Cardiac ventricle fibroblast (primary cell): ENCODE measurements around a stretch of chr11.

GRCh38 chr11:12054049-12054392 is 45.6 kb upstream of the DKK3 start:
- RAMPAGE, long total RNA: no peak

GRCh38 chr11:12114133-12115370 is 4.2 kb downstream of the MICAL2 start:
- RAMPAGE, long total RNA: no peak

DNA sequence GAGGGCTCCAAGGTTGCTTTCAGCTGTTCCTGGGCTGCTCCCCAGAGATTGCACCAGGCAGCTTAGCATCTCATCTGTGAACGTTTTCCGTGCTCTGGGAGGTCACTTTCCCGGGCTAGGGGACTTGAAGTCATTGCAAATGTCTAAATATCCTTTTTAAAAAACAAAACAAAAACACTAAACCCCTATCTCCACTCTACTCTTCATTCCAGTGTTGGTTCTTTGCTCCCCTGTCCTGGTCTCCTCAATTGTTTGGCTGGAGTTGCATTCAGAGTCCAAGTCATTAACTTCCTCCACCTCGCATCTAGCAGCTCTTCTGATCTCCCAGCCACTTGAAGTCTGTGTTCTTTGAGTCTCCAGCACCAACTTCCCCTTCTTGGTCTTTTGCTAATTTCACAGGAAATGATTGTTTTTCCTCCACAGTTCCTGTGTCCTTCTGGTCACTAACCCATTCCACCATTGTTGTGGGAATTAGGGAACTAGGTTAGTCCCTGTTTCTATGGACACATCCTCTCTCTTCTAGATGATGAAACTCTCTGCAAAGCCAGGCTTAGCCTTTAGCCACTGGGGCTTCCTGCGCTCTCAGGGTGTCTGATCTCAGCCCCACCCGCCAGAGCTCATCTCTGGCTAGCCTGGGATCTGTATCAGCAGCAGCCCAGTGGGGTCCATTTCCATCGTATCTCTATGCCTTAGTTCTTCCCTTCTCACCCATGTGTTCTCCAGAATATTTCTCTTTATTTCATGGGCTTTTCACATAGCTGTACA is 14.3 kb downstream of the MICAL2 start:
- RAMPAGE, long total RNA: no peak

DNA sequence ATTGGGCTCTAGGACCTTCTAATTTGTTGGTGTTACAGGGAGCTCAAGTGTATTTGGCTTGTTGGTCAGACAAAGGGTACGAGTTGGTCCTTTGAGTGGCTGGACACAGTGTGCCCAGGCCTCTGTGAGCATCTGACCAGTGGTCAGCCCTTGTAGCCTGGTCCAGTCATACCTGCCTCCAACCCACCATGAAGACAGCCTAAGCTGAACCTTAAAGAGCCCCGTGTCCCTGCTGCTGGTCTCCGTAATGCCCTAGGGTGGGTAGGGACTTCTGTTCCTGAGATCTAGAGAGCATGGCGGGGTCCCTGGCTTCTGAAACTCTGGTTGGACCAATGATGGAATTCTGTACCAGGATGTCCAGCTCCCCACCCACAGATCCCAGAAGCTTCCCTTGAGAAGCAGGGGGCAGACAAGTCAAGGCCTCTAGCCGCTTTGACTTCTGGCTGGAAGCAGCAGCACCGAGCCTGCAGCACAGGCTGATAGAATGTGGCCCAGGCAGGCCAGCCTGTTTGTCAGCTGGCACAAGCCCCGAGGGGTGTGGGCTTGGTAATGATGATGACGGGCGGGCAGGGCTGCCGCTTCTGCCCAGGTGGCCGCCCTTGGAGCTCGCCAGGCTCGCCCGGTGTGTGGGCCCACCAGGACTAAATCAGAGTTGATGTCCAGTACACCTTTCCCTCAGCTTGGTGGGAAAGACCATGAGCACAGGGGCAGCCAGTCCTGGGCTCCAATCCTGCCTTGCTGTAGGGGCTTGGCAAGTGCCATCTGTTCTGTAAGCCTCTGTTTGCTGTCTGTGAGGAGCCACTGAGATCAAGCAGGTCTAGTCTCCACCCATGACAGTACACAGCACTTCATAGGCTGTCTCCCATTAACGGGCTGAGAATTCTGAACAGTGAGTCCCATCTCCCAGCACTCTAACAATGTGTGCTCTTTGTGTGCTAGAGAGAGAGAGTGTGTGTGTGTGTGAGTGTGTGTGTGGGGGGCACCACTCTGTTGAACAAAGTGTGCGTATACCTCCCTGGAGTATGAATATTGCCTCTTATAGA is 26.6 kb downstream of the MICAL2 start:
- RAMPAGE, long total RNA: no peak

- RAMPAGE, long total RNA: no peak
Measured at GRCh38 chr11:12215917-12216615, 105.7 kb downstream of the MICAL2 start.

DNA sequence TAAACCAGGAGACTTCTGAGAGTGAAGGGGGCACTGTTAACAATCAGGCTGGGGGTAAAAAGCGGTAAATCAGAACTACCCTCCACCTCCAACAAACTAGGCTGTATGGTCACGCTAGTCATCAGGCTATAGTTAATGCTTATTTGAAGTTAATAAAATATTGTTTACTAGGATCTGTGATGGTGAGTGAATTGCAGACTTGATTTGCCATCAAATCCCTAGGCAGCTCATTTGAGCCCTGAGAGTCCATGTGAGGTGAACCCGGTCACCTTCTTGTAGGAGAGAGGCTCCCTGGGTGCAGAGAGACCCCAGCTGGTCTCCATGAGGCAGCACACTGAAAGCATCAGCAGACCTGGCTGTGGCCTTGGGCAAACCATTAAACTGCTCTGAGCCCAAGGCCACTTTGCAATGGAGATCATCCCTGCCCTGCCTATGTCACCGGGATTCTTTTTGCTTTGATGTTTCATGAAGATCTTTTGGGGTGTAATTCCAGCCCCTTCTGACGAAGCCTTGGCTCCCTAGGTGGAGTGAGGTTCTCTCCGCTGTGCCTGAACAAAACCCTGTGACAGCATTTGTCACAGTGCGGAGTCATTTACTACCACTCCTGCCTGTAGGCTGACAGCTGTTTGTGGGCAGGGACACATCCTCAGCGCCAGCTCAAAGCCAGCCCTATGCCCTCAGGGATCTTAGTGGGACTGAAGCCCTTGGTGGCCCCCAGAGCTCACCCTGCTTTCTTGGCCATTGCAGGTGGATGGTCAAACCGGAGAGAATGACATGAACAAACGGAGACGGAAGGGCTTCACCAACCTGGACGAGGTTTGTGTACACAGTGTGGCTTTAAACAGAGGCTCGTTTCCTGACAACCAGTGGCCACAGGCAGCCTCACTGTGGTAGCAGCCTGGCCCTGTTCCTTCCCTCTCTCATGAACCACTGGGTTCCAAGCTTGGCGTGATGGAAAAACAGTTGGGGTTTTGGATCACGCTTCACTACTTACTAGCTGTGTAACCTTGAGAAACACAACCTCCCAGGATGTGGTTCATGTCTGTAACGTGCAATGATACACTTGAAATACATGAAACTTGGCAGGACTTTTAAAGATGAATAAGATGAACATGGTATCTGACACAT is 125.4 kb downstream of the MICAL2 start:
- RAMPAGE, long total RNA: no peak

- RAMPAGE, long total RNA: no peak
Measured at GRCh38 chr11:12239833-12240463, 129.6 kb downstream of the MICAL2 start.

- RAMPAGE, long total RNA: no peak
Measured at GRCh38 chr11:12248330-12248869, 129.0 kb upstream of the PARVA start.

DNA sequence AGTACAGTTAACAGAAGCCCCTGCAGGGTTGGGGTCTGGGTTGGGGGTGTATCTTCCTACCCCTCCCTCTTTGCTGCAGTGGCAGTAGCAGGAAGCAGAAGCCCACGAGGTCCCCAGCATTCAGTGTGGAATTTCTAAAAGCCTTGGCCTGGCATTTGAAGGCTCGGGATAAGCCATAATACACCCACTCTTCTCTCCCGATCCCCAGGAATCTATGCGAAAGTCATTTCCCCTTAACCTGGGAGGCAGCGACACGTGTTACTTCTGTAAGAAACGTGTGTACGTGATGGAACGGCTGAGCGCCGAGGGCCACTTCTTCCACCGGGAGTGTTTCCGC is 120.8 kb upstream of the PARVA start:
- RAMPAGE, long total RNA: no peak

DNA sequence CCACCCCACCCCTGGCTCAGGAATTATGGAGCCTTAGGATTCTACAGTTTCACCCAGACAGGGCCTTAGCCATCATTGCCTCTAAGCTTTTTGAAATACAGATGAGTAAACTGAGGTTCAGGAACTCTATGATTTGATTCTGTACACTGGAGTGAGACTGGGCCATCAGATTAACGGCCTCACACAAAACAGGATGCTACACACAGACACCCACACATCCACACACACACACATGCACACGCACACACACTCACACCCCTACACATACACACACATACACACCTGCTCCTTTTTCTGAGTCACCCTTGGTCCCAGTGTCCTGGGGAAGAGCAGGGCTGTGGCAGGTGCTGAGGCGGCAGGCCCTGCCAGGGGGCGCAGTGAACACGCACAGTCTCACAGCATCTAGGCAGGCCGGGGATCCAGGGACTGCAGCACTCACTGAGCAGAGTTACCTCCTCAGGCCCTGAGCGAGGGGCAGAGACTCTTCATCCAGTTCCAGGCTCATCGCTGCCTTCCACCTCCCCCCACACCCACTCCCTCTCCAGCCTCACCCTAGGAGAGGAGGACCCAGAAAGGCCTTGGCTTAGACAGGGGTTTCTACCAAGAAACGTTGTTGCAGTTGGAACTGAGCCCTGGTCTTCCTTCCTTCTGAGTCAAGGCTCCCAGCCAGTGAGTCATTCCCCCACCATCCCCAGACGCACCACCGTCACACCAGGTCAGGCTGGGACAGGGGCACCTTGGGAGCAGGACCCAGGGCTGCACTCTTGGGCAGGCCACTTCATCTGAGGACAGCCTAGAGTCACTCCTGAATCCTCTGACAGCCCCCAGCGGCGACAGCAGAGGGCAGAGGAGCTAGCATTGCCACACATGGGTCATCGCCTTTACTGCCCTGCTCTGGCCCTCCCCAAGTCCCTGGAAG is 89.7 kb upstream of the PARVA start:
- RAMPAGE, long total RNA: no peak

- RAMPAGE, long total RNA: no peak
Measured at GRCh38 chr11:12388151-12388698, 10.9 kb downstream of the PARVA start.

GRCh38 chr11:12416401-12416909 is 39.1 kb downstream of the PARVA start:
- RAMPAGE, long total RNA: no peak

DNA sequence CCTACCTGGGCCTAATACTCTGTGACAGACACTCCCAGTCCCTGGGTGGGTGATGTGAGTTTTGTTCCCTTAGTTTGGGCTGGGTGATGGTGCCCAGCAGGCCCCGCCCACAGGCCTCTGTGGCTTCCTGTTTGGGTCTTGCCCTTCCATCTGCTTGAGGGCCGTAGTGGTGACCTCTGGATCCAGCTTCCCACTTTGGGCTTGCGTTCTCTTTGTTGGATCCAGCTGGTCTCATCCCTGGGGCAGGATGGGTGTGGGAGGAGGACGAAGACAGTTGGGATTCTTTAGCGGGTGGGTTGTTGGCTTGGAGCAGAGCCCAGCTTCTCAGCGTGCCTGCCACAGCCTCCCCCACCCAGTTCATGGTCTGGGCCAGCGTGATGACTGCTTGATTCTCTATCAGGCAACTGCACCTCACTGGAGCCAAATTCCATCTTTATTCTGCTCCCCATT is 40.9 kb downstream of the PARVA start:
- RAMPAGE, long total RNA: no peak

- RAMPAGE, long total RNA: no peak
Measured at GRCh38 chr11:12673662-12674212, 484 bp upstream of the TEAD1 start.

- RAMPAGE, long total RNA: no peak
Measured at GRCh38 chr11:12781667-12782427, 107.6 kb downstream of the TEAD1 start.

DNA sequence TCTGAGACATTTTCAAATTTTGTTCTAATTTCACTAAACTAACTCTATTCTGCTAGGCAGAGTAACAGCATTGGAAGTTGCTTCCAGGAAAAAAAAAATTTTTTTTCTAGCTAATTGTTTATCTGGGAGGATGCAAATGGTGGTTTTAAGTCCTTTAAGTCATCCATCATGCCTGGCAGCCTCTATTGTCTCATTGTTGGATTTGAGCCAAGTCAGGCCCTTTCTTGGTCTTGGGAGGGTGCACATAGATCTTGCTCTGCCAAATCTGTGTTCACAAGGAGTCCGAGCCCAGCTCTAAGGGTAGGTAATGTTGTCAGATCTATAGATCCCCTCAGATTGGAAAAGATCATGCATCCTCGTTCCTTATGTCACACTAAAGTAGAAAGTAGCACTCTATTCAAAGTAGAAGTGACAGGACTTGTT is 166.2 kb upstream of the RASSF10 start:
- RAMPAGE, long total RNA: no peak

DNA sequence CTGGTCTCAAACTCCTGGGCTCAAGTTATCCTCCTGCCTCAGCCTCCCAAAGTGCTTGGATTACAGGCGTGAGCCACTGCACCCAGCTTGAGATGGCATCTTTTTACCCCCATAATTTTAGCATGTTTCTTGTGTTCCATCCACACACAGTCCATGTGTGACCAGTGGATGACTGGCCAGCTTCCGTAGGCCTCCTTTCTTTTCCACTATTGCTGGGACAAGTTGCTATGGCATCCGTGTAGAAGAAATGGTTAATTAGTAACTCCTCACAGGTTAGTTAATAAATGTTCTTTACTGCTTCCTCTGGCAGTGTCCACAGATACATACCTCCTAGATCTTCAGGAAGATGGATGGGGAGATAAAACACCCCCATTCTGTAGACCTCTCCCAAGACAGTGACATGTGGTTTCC is 154.3 kb upstream of the RASSF10 start:
- RAMPAGE, long total RNA: no peak

- RAMPAGE, long total RNA: no peak
Measured at GRCh38 chr11:12888621-12889761, 120.1 kb upstream of the RASSF10 start.

- RAMPAGE, long total RNA: no peak
Measured at GRCh38 chr11:13010880-13011636, 1.9 kb downstream of the RASSF10 start.

GRCh38 chr11:13051331-13051738 is 42.2 kb downstream of the RASSF10 start:
- RAMPAGE, long total RNA: no peak